H7 (cell line): ENCODE data around the gene LAMP1.

DNA sequence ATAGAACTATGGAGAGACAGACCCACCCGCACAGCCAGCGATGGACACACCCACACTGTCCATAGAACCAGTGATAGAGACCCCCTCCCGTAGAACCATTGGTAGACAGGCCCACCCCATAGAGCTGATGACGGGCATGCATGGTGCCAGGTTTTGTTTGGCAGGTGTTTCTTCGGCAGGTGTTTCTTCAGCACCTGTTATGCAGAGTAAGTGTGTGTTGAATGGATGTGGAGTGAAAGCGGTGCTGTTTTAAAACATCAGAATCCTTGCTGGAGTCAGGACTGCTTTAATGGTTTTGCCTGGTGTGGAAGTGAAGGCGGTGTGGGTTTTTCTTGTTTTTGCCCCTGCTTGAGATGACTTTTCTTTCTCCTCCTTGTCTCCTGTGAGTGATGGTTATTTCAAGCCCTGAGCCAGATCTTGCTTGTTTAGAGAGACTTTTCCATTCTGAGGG lies 88.1 kb upstream of the TEX29 start:
- RAMPAGE, long total RNA: no peak

DNA sequence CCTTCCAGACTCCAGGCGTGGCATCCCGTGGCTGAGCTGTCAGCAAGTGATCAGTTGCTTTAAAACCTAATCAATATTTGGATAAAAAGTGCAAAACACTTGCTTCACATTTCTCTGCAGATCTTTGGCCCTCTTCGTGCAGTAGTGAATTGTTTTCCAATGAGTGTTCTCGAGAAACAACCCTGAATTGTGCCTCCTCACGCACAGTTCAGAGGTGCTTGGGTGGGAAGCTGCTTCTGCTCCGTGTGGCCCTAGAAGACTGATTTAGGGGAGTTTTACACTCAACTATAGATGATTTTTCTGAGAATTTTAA lies 39.8 kb upstream of the TEX29 start:
- RAMPAGE, long total RNA: no peak

- RAMPAGE, long total RNA: no peak
These were observed 294.2 kb downstream of the TEX29 start for GRCh38 chr13:111614538-111615110.

DNA sequence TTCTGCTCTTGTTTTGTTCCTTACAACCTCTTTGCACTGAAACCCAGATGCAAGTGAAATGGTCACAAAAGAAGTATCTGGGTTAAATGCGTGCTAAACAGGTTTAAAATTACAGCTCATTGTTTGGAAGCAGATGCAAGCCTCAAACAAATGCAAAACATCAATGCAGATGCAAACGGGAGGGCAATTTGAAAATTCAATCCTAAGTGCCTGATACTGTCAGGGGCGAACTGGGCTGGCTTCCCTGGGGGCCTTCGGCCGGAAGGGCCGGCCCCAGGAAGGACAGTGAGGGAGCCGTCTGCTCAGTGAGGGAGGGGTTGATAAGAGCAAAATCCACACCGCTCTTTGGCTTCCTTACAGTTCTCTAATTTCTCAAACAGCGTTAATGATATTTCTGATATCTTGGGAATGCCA lies 220.9 kb upstream of the SOX1 start:
- RAMPAGE, long total RNA: no peak

GRCh38 chr13:112072308-112072991 lies 5.5 kb downstream of the SOX1 start:
- RAMPAGE, long total RNA: no peak

DNA sequence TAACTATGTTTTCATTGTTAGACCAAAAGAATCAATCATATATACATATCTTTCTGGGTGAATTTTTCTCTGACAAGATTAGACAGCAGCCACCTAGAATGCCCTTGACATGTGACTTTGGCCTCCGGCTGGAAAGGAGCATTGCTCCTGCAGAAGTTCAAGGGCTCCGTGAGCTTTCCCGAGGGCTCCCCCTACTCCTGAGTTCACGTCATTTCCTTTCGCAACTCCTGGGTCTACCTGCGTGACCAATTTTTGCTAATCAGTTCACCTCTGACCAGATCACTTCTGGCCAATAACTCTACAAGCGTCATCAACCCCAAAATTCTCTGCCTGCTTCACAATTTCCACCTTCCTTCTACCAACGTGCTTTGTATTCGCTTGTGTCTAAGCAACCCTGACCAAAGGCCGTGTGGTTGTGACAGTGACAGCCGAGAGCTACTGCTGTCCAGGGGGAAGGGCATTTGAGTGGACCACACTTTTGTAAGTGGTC lies 146.1 kb upstream of the SPACA7 start:
- RAMPAGE, long total RNA: no peak

GRCh38 chr13:112703726-112705010 lies 14.3 kb downstream of the ATP11A start:
- RAMPAGE, long total RNA: no peak

DNA sequence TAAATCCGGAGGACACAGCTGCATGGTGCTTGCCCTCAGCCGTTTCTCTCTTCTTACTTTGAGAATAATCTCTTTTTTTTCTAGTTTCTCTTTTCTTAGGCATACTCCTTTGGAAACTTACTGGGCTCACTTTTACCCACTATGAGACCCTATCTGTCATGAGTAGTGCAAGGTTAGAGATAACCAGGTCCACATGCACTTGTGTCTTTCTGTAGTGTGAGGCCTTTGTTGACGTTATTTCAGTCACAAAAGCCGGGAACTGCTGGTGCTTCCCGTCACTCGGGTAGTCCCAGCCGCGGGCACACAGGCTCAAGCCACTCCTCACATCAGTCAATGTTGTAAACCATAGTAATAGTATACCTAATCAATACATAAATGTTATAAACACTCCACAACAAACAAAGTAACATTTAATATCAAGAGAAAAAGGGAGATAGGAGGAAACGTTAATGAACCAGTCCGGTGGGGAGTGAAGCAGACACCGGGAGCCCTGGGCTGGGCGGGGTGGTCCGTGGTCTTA lies 81.7 kb downstream of the ATP11A start:
- RAMPAGE, long total RNA: no peak

DNA sequence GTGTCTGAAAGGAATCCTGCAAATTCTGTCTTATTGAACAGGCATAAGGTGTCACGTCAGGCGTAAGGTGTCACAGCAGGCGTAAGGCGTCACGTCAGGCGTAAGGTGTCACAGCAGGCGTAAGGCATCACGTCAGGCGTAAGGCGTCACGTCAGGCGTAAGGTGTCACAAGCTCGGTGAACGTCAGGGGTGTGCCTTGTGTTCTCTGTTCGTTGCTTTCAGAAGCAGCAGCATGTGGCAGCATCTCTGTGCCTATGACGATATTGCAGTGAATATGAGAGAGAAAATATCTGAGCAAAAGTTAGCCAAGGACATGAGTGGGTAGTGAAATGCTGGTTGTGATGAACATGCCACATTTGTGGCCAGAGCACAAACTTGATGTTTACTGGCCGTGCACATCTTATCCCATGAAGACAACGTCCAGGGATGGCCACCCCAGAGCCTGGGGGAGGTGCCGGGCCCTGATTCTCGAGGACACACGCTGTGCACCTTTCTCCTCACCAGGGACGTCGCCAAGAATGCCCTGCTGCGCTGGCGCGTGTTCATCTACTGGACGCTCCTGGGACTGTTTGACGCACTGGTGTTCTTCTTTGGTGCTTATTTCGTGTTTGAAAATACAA lies 107.0 kb upstream of the MCF2L start:
- RAMPAGE, long total RNA: no peak

- RAMPAGE, long total RNA: no peak
These were observed 9.8 kb upstream of the MCF2L start for GRCh38 chr13:112959185-112959679.

DNA sequence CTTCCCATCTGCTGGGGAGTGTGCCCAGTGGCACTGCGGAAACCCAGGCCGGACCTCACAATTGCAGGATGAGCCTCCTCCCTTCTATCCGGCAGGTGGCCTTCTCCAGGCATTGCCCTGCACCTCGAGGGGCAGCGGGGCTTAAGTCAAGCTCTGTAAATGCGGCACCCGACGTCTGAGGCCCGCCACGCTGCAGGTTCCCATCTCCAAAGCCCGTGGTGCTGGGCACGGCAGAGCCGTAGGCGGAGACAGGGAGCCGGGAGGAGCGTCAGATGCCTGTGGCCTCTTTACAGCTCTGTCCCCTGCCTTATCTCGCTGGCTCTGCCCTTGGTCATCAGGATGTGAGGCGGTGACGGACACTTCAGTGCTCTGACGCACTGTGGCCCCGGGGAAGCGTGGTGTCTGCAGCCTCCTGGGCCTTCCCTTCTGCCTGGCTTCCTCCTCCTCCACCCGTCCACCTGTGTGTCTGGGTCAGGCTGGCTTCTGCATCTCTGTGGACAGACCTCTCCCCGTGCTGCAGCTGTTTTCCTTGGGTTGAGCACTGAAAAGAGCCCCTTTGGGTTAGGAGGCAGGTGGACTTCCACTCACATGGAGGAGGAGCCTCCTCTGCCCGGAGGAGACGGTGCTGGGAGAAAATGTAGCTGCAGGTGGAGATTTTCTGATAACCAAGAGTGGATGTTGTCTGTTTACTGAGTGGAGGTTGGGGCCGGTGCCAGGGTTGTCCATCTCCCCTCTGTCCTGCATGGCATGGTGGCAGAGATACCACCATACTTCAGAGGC lies 14.5 kb downstream of the MCF2L start:
- RAMPAGE, long total RNA: no peak

GRCh38 chr13:112995509-112996327 lies 26.7 kb downstream of the MCF2L start:
- RAMPAGE, long total RNA: no peak

GRCh38 chr13:113002176-113002610 lies 33.2 kb downstream of the MCF2L start:
- RAMPAGE, long total RNA: no peak

GRCh38 chr13:113090086-113090448 lies 15.5 kb upstream of the F7 start:
- RAMPAGE, long total RNA: no peak

GRCh38 chr13:113097921-113098425 lies 7.6 kb upstream of the F7 start:
- RAMPAGE, long total RNA: no peak

DNA sequence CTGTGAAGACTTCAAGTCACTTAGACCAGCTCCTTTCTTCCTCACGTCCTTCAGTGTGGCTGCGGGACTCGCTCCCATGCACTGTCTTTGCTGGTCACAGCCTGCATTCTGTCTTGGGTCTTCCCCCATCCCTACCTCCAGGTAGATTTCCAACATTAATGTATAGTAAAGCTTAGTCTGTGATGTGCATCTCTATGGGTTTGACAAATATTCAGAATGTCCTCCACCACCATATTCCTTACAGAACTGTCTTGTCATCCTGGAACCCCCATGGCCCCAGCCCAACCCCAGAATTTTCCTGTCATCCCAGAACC lies 6.8 kb upstream of the LAMP1 start:
- RAMPAGE, long total RNA: no peak

DNA sequence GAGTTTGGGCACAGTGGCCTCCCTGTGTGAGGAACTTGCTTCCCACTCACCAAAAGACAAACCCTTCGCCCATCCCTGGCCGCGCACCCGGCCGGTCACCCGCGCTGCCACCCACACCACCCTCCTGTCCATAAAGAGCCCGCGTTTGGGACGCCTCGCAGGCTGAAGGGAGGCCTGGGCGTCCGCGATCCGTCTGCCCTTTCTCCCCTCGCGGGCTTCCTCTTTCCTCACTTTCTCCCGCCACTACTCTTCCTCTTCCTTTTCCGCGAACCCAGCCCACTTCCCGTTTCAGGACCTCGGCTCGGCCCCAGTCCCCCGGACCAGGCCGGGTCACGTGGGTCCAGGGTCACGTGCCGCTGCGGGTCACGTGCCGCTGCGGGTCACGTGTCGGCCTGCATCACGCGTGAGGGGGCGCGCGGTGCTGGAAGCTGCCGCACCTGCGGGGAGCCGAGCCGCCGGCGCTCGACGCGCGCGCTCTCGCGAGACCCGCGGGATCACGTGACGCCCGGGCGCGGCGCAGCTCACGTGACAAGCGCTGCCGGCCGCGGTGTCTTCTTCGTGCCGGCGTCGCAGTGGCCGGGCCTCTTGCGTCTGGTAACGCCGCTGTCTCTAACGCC lies at the start of gene LAMP1:
LAMP1 (plus strand) TSS at position 524 of the 617 bp plus-strand sequence.
- RAMPAGE, long total RNA: no peak

- RAMPAGE, long total RNA: no peak
These were observed 22.3 kb downstream of the LAMP1 start for GRCh38 chr13:113319165-113319981.

- RAMPAGE, long total RNA: no peak
These were observed 409 bp upstream of the GRTP1 start for GRCh38 chr13:113364354-113364723.

- RAMPAGE, long total RNA: no peak
These were observed 1.1 kb upstream of the GRTP1 start for GRCh38 chr13:113364896-113365487.